Neuron (in vitro differentiated cells): ENCODE measurements around the gene RTTN.

DNA sequence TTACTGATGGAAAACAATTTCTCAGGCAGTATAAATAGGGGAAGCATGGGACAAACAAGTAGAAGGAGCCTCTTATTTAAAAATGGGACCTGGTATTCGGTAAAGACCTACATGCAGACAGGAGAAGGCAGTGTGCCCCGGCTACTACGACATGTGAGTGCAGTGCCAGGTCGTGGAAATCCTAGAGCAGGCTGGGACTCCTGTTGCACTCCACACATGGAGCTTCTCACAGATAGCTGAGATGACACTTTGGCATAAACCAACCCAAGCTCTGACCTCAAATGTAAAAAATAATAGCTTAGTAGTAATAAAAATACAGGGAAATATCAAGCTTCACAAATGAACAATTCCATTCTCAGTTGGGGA lies 913 bp upstream of the DSEL start:
- PRO-cap, result no peak

DNA sequence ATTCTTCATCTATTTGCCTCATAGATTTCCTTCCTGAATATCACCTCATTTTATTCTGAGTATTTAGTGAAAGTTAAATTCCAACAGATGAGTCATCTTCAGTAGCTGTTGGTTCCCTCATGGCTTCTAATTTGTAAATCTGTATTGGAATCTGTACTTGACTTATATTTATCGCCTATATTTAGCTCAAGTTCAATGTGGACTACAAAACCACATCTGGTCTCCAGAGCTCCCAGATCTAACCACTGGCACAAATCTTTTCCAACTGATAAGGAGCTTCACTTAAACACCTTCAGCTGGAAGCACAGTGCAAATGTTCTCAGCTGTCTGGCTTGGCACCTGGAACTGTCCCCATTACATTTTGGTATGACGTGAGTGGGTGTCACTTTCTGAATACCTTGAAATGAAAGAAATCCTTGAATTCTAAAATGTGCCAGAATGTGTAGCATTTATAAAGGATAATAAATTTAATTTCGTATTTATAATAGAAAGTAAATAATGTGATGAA lies 82.8 kb upstream of the DSEL start:
- PRO-cap, result no peak

GRCh38 chr18:67620861-67621879 lies 104.7 kb upstream of the DSEL start:
- PRO-cap, result no peak

- PRO-cap, result no peak
Measured at GRCh38 chr18:68972073-68972610, 174.3 kb downstream of the CCDC102B start.

GRCh38 chr18:70205442-70206448 lies at the start of gene RTTN:
Gene RTTN (minus strand): TSS chr18:70205687.
- PRO-cap, result bidirectional peak, plus-strand start at chr18:70205753, minus-strand start at chr18:70205674; bidirectional peak, plus-strand start at chr18:70206089, minus-strand start at chr18:70205998

DNA sequence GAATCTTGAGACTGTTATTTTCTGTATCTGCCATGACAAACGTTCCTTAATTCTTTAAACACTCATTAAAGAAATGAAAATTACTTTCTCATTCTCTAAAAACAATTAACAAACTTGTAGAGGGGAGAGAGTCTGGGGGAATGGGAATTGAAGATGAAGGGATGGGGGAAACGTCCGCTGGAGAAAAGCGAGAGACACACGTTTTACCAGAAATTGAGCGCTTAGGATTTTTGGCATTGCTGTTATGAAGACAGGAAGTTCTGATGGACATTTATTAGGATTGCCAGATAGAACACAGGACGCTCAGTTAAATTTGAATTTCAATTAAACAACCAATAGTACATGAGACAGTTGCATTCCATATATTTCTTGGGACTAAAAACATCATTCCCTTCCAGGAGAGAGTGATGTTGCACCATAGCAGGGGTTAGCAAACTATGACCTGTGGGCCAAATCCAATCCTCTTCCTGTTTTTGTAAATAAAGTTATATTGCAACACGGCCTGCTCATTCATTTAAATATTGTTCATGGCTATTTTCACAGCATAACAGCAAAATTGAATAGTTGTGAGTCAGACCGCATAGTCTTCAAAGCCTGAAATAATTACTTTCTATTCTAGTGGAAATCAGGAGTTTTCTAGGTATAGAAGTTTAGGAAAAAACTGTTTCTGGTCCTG lies 131.2 kb downstream of the SOCS6 start:
- PRO-cap, result no peak

DNA sequence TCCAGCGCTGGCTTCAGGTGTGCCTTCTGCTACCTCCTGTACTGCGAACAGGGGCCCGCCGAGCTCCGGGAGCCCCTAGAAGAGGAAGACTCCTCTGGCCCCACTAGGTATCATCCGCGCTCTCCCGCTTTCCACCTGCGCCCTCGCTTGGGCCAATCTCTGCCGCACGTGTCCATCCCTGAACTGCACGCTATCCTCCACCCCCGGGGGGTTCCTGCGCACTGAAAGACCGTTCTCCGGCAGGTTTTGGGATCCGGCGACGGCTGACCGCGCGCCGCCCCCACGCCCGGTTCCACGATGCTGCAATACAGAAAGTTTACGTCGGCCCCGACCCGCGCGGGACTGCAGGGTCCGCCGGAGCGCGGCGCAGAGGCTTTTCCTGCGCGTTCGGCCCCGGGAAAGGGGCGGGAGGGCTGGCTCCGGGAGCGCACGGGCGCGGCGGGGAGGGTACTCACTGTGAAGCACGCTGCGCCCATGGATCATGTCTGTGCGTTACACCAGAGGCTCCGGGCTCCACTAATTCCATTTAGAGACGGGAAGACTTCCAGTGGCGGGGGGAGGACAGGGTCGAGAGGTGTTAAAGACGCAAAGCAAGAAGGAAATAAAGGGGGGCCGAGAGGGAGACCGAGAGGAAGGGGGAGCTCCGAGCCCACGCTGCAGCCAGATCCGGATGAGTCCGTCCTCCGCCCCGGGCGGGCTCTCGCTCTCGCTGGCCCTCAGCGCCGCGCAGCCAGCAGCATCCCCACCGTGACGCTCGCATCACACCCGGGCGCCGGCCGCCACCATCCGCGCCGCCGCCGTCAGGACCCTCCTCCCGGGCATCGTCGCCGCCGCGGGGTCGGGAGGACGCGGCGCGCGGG lies 748 bp downstream of the NETO1 start:
- PRO-cap, result bidirectional peak, plus-strand start outside the sequence, minus-strand start at position 672 of the sequence

DNA sequence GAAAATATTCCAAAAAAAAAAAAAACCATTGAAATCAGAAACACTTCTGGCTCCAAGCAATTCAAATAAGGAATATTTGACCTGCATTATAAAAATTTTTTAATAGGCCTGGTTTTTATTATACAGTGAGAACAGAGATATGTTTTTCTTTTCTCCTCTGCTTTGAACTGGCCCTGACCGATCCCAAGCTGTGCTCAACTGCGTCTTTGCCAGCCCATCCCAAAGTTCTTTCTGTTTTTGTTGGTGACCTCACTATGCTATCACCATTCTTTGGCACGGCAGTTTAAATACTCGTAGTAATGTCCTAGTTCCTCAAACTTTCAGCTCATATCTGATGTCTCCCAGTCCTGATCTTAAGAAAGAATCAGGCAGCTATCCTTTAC lies 42.2 kb upstream of the NETO1 start:
- PRO-cap, result no peak

DNA sequence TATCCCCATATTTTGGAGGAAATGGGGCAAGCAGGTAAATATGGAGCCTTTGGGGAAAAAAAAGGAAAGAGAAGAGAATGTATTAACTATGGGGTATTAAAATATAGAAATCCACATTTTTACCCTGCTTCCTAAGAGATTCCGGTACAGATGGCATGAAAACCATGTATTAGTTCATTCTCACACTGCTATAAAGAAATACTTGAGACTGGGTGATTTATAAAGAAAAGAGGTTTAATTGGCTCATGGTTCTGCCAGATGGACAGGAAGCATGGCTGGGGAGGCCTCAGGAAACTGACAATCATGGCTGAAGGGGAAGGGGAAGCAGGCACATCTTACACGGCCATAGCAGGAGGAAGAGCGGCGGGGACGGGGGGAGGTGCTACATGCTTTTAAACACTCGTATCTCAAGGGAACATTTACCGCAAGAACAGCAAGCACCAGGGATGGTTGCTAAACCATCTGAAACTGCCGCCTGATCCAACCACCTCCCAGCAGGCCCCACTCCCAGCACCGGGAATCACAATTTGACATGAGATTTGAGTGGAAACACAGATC lies 362.9 kb downstream of the FBXO15 start:
- PRO-cap, result no peak

DNA sequence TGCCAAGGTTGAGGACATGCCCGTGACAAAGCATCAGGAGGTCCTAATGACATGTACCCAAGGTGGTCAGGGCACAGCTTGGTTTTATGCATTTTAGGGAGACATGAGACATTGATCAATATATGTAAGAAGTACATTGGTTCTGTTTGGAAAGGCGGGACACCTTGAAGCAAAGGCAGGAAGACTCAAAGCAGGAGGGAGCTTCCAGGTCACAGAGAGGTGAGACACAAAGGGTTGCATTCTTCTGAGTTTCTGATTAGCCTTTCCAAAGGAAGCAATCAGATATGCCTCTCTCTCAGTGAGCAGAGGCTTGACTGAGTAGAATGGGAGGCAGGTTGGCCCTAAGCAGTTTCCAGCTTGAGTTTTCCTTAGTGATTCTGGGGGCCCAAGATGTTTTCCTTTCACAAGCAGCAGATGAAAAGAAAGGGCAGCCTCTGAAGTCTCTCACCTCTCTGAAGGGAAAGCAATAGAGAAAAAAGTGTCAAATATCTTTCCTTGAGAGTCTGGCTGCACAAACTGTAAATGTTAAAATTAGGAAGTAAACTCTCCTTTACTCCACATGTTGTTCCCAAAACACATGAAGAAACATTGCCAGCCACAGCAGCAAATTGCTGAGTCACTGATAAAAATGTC lies 40.4 kb downstream of the CYB5A start:
- PRO-cap, result no peak

- PRO-cap, result no peak
Measured at GRCh38 chr18:74256881-74257692, 34.7 kb downstream of the CYB5A start.

DNA sequence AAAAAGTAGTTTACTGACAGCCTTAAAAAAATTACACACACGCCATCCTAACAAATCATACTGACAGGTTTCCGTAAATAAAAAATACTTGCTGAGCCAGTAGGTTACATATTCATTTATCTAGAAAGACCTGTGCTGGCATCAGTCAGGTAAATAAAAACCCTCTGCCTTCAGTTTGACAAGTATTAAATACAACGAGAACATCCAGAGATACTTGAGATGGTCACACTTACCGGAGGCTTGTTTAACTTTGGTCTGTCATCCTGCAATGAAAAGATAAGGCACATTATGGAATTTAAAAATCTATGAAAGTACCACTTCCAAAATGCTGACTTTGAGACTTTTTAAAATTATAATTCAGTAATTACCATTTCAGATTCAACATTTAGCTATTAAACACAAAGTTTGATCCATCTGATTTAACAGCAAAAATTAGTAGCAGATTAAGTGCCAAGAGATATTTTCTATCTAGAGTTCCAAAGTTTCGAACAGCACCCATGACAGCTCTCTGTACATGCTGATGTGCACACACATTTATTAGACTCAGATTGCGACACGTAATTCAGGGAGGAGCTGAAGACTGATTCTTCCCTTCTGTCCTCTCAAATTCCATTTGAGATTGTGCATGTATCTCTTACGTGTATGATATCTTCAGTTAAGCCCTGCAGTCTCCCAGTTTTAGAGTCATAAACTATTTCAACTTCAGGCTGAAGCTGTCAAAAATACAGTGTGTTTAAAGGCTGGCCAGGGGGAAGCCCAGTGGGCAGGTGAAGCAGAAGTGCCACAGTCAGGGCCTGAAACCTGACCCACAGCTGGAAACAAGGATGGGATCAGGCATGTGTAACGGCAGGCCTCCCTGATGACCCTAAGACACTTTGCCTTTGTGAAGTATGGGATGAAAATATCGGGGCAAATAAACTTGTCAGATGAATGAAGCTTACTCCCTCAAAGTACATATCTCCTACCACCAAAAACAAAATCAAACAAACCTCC lies 30.8 kb downstream of the CYB5A start:
- PRO-cap, result no peak

DNA sequence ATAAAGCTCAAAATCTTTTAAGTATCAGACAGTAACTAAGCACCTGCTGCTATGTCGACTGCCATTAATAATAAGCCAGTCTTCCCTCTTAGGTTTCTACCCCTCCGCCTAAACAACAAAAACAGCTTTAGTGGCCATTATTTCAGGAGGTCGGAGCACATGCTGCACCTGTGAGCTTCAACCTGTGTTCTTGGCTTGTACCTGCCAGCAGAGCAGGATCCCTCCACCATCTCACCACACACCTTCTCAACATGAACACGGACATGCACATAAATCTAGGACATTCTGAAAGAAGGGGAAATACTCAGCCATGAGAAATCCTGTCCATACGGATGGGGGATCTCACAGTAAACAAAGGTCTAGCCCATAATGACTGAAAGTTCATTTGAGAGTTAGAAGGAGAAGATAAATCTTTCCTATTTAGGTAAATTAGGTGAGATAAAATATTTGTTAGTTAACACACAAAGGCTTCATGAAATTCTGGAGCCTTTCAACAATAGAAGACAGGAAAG lies 3.7 kb downstream of the CYB5A start:
- PRO-cap, result no peak

DNA sequence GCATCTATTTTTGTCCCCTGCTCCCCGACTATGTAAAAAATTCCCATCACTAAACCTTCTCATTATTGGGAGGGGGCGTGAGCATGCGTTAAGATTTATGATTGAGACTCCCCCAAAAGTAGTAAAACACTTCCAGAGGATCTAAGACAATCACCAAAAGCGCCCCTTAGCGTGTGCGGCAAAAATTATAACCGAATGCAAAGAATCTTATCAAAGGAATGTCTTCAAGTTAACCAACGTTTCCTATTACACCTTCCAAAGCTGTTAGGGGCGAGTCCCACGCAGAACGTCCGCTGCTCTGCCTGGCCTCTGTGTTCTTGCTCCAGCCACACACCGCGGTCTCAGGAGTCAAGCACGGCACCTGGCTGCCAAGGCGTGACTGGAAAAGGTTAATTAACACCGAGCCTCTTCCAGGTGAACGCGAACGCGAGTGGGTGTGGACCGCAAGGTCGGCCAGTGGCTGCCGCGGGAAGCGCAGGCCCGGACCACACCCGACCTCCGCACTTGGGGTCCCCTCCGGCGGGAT lies 1.1 kb downstream of the CYB5A start:
- PRO-cap, result no peak

DNA sequence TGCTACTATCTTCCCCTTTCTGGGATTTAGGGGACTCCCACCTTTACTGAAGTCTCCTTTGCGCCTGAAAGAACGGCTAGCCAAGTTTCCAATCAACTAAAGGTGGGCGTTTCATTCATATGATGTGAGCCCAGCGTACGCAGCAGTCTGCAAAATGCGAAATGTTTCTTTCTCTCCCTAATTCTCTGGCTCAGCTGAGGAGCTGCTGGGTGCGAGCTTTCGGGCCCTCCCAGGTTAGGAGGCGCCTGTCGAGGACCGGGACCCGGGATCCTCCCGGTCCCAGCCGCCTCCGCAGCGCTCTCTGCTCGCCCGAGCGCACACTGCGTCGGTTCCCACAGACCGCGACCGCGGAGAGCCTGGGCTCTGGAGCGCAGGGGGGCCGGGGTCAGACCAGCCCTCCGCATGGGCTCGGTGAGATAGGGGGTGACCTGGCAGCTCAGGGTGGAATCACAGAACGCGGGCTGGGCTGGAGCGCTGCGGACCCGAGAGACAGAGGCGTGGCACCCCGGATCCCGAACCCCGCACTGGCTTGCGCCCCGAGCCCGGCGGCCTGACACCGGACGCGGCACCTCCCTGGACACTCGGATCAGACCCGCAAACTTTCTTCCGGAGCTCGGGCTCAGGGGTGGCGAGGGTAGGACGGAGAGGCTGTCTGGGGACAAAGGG lies 815 bp downstream of the DIPK1C start:
- PRO-cap, result no peak

GRCh38 chr18:74489747-74490320 lies 6.3 kb upstream of the CNDP2 start:
- PRO-cap, result no peak

GRCh38 chr18:74517264-74517889 lies 16.9 kb upstream of the CNDP1 start:
- PRO-cap, result no peak

- PRO-cap, result no peak
Measured at GRCh38 chr18:74951092-74951807, 257.7 kb downstream of the PTGR3 start.

DNA sequence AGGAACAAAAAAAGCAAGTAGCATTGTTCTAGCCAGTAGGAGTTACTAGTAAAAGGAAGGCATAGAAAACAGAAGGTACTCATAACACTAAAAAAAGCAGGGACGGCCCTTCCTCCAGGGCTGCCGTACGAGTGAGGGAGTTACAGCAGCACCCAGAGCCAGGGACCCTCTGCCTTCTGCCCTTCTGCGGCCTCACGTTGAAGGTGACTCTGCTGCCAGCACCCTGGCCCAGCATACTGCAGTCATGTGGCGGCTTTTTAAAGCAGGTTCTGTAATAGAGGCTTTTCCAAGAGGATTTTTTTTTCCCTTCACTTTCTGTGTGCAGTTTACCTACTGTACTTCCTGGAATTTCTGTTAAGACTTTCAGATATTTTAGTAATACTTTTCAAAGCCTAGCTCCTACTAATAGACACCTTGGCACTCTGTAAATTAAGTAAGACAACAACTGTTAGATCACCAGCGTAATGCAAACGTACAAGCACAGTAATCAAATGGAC lies 161.6 kb downstream of the PTGR3 start:
- PRO-cap, result no peak

DNA sequence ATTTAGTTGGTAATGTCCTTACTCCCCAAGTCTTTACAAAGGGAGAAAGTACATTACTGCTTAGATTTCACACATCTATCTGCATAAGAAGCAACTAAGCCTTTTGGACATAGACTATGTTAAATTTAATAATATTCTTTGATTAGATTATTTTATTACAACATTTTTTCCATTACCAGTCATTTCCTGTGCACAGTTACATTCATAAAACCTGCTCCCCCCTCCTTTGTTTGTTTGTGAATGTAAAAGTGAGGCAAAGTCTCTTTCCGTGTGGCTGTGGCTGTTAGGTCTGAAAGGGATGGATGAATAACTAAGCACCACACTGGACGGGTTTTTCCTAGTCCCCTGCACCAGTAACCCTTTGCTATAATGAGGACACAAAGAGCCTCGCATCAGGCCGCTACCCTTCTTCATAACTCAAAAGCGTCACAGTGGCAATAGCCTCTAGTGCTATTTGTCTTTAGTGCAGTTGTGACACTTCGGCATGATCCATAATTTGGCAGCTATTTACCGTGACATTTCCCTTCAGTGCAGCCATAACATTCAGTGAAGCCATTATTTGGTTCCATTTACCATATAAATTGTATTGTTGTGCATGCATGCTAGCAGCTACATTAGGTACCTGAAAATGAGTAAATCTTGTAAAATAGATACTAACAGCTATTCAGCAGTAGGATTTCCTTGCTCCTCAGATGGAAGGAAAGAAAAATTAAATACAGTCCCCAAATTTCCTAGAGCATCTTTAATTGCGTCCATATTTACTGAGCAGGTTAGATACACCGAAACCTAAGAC lies 9.4 kb downstream of the PTGR3 start:
- PRO-cap, result no peak